PC-3 (cell line): ENCODE results near the gene LRRFIP1.

GRCh38 chr2:237471928-237472225 is 15.2 kb upstream of the MLPH start:
- RAMPAGE, long total RNA, result no peak

DNA sequence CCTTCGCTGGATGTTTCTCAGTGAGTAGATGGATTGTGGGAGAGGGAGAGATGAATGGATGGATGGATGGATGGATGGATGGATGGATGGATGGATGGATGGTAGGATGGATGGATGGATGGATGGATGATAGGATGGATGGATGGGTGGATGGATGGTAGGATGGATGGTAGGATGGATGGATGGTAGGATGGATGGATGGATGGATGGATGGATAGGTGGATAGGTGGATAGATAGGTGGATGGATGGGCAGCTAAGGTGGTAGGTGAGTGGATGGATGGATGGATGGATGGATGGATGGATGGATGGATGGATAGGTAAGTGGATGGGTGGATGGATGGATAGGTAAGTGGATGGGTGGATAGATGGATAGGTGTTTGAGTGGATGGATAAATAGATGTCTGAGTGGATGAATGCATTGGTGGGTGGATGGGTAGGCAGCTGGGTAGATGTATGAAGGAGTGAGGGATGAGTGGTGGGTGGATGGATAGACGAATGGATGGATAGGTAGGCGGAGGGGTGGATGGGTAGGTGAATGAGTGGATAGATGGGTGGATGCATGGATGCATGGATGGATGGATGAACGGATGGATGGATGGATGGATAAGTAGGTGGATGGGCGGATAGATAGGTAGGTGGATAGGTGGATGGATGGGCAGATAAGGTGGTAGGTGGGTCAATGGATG is 29.8 kb downstream of the MLPH start:
- RAMPAGE, long total RNA, result no peak

GRCh38 chr2:237520083-237520875 is 33.2 kb downstream of the MLPH start:
- RAMPAGE, long total RNA, result no peak

DNA sequence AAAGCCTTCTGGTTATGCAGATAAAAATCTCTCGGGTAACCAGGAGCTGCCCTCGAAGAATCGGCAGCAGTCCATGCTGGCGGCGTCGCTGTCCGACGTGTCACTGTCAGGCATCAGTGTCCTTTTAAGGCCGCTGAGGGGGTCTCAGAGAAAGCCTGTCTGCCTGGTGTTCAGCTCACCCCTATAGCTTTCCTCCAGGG is 28.0 kb upstream of the PRLH start:
- RAMPAGE, long total RNA, result no peak

GRCh38 chr2:237540766-237541381 is 25.5 kb upstream of the PRLH start:
- RAMPAGE, long total RNA, result no peak

GRCh38 chr2:237547543-237548500 is 18.6 kb upstream of the PRLH start:
- RAMPAGE, long total RNA, result no peak

DNA sequence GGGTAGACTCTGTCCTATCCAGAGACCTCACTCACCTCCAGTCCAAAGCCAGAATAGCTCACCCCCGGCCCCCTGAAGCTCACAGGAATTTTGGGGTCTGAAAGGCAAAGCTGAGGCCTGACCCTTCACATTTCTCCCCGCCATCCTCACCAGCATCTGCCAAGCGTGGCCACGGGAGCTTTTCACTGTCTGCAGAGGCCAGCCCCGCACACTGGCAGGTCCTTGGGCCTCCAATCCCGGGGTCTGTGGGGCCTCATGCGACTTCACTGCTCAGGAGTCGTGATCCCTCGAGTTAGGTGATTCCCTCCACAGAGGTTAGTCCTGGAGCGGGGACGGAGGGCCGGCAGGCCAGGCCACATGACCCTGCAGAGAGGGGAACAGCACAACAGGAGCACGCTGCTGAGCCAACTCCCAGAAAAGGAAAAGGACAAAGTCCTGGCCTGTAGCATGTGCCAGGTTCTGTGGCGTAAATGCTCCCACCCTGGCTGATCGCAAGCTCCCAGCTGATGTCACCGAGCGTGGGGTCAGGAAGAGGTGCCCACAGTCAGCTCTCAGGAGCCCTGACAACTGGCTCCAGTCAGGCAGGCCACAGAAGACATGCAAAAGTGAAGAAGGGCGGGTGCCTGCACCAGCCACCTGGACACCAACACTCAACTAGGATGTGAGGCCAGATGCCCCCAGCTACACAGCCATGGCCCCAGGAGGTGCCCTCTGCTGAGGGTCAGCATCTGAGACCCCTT is 15.3 kb upstream of the PRLH start:
- RAMPAGE, long total RNA, result no peak

DNA sequence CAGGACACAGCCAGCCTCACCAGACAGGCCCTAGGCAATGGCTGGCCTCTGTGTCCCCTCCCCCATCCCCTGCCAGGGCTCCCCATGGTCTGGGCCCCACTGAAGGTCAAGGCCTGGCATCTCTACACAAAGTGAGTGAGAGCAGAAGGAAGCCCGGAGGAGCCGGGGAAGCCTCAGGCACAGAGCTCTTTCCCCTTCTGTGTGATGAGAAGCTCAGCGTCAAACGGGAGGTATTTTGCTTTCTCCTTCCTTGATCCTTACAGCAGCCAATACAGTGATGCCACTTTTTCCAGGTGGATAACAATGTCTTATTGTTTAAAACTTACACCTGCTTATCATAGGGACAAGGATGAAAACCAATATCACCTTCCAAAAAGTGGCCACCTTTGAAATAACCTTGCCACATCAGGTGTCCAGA is 6.5 kb downstream of the PRLH start:
- RAMPAGE, long total RNA, result no peak

GRCh38 chr2:237614293-237614545 is 13.2 kb upstream of the LRRFIP1 start:
- RAMPAGE, long total RNA, result no peak

DNA sequence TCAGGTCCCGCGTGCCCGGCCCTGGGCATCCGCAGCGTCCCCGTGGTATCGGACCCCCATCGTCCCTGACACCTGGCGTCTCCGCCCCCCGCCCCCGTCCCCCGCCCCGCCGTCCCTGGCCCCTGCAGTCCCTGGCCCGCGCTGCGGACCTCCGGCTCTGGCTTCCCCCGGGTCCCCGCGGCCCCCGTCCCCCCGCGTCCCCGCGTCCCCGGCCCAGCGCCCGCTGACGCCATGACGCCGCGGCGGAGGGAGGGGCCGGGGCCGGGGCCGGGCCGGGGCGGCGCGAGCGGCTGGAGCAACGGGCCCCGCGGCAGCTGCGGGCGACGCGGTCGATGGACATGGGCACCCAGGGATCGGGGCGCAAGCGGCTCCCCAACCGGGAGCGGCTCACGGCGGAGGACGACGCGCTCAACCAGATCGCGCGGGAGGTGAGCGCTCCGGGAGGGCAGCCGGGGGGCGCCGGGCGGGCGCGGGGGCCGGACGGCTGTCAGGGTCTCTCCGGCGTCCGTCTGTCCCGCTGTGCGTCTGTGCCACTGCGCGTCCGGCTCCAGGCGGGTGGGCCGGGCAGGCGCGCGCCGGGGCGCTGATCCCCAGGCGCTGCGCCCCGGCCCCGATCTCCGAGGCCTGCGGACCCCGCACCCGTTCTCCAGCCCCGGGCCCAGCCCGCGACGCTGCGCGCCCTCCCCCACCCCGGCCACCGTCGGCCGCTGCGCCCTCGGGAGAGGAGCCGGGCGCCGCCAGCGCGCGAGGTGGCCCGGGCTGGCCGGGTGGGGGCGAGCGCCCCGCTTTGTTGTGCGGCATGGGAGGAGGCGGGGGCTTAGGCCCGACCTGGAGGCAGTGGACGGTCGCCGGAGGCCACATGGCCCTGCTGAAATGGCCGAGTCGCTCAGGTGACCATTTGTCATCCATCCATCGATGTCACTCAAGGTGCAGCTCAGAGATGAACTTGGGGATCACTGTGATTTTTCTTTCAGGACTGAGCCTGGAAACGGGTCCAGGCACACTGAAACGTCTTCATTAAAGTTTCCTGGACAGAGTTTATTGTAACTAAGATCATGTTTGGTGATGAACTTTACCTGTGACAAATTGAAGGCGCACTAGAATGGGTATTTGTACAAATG is at the start of gene LRRFIP1:
Gene LRRFIP1, plus strand, starts transcription at position 275 of the 1,121 bp plus-strand sequence.
- RAMPAGE, long total RNA, result no peak

DNA sequence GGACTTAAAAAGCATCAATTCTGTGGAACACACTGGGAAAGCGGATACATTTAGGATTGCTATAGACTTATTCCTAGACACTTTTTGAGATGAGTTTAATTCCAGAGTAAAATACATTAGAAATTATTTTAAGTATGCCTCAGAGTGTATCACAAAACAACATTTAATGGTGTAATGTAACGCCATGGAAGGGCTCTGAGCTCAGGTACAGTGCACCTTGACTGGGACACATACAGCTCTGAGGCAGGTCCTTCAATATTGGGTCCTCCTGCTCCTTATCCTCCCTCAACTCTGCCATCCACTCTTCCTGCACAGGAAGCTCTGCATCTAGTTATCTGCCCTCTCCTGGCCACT is 57.8 kb downstream of the LRRFIP1 start:
- RAMPAGE, long total RNA, result no peak

- RAMPAGE, long total RNA, result no peak
Measured at GRCh38 chr2:237694251-237694964, 67.0 kb downstream of the LRRFIP1 start.

DNA sequence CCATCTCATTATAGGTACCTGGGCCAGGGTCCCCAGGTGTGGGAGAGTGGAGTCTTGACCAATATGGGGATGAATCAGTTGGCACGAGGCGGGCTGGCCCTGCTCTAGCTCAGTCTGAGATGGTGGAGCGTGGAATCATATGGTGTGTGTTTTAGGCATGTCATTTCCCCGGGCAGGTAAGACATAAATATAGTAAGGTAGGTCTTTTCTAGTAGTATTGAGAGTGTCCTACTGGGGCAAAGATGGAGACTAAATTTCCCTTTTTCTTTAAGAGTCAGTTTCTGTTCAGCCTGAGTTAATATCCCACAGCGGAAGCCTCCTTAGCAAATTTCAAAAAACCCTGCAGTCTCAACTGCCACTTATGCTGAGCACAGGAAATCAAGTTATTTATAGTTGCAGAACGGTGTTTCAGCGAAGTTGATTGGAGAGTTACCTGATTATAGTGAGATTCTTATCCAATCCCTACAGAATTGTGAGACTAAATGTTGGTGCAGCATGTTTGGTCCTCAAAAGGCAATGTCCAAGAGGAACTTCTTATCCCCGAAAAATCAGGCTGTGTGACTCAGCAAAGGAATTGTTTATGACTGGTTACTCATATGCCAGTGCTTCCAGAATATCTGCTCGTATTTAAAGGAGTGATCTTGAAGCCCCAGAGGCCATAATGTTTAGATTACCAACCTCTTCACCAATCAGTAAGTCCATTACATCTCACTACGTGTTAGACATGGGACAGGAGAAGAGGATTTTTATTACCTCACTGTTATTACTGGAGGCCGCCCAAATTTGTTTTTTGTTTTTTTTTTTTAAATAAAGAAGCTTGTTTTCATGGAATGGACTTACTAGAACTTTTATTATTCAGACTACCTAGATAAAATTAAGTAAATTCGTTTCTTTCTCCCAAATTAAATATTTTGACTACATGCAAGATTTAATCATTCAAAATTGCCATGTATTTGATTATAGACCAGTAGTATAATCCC is 67.9 kb downstream of the LRRFIP1 start:
- RAMPAGE, long total RNA, result no peak

DNA sequence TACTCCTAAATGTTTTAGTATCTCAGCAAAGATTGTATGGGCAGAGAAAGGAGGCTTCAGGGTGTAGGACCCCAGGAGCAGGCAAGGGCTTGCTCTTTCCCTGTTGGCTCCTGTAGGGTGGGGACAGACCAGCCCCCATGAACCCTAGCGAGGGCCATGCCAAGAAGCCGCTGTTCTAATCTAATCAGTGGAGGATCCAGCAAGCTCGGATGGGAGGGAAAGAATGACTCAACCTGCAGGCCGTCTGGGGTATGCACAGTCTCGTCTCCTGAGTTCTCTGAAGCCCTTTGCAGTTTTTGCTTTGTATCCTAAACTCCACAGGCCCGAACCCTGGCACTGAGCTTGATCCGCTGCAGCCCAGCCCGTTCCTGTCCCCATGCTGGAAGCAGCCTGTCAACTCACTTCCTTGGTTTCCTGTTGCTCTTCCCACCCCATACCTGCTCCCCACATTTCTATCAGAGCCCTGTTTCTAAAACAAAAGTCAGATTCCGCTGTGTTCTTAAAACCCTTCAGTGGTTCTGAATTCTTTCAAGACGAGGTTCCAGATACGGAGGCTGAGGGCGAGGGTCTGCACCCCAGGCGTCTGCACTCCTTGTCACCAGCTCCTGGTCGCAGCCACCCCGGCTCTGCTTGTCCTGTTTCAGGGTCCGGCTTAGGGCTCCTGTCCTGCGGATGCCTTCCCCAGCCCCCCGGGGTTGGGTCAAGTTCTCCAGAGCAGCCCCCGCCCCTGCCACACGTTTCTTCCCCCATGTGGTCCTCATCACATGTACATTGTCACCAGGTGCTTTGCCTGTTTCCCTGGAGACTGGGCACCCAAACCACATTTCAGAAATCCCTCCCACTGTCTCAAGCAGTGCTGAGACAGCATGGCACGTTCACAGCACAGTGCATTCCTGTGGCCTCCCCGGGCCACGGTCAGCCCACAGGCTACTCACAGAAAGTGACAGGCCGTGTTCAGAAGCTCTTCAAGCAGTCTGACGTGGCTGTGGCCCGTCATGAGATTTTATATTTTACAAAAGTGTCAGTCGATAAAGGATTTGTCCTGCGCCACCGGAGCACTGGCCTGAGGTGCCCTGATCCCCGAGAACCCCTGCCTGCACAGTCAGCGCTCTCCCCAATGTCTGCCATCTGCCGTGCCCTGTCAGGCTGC is 75.9 kb downstream of the LRRFIP1 start:
- RAMPAGE, long total RNA, result no peak

DNA sequence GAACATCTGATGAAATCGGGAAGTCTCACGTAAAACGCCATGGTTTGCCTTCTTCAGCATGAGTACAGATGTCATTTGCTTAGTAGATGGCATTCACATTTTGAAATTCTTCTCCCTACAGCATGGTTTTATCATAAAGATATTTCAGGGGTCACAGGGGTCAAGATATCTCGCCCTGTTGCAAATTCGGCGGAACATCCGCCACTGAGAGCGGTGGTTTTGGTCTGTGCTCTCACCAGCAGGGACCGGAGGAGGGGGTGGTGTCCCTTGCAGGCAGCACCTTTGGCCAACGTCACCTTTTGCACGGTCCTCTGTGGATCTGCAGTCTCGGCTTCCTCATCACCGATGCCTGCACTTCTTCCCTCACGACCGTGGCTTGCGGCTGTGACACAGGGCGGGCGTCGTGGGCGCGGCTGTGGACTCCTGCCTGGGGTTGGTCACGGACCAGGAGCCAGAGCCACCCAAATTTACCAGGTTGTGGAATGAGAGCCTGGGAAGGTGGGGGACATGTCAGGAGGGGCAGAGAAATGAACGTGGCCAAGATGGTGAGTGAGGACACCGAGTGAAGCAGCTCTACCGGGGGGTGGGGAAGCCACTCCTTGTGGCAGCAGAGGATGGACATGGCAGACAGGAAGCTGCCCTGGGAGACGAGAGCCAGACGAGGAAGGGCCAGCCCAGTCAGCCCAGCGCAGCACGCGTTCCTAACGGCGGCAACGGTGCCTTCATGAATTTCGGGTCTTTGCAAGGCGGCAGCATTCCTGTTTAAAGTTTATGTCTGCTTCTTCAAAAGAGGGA is 84.0 kb downstream of the LRRFIP1 start:
- RAMPAGE, long total RNA, result no peak

DNA sequence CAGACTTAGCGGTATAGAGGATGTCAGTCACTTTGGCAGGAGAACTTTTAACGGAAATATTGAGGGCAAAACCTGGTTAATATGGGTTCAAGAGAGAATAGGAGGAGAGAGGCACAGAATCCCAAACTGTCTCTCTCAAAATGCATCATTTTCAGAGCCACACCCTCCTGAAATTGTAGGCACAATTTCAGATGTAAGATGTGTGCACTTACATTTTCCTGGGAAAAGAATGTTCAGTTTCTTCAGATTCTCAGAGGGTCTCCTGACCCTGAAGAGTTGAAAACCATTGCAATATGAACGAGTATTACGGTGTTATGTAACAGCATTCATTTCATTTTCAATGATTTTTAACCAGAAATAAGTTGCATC is 76.5 kb upstream of the RBM44 start:
- RAMPAGE, long total RNA, result no peak

GRCh38 chr2:237762367-237763733 is 35.7 kb upstream of the RBM44 start:
- RAMPAGE, long total RNA, result no peak

DNA sequence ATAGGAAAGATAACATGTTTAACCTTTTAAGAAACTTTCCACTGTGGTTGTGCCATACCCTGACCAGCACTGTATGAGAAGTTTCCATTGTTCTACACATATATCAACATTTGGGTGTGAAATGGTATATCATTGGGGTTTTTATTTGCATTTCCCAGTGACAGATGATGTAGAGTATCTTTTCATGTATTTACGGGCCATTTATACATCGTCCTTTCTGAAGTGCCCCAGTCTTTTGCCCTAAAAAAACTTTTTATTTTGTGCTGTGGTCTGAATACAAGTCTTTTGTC is 31.8 kb downstream of the UBE2F start:
- RAMPAGE, long total RNA, result no peak

DNA sequence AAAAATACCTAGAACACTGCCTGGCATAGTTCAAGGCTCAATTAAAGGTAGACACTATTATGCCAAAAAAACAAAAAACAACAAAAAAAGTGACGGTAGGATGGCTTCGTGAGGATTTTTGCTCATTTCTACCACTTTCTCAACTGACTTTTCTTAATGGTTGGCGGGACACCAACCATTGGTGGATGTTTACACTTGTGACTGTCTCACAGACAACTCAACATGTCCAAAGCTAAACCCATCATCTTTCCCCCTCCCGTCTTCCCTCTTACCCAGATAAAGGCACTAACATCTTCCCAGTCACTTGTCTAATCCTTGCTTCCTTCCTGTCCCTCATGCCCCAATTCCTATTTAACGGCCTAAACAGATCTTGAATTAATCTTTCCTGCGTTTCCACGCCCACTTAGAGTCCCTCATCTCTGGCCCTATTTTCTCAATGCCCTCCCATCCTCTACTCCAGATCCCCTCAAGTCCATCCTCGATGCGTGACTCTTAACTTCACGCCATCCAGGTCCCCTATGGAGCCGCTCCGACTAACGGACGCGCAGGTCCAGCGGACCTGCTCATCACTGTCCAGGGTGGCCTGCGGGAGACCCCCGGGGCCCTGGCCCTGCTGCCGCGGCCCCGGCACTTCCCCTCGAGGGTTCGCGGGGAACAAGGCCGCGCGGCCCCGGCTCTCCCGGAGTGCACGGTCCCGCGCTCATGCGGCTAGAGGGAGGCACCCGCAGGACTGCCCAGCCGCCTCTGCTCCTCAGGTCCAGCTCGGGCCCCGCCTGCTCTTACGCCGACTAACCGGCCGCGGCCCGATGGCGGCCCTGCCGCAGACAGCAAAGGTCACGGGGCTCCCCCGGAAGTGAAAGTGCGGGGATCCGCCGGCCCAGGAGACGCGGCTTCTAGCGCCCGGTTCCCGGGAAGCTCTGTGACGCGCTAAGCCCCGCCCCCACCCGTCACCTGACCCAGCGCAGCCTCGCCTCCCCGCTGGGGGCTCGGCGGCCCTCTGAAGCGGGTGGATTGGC is 578 bp upstream of the SCLY start:
- RAMPAGE, long total RNA, result no peak

GRCh38 chr2:238063426-238063990 is 2.7 kb downstream of the SCLY start:
- RAMPAGE, long total RNA, result no peak